Measurements from ENCODE around the genes OR13J1, OR2S2 and RNF38.

DNA sequence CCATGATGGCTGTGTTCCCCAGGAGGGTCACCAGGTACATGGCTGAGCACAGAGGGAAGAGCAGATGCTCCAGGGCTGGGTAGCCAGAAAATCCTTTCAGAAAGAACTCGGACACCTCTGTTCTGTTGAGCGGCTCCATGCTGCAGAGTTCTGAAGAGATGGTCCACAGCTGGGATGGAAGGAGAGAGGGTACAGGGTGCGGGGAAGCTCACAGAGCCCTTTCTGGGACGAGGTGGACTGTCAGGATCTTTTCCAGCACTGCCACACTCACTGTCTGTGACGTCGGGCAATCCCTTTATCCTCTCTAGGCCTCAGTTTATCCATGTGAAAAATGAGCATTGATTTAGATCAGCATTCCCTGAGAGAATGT is at the start of gene OR13J1:
TSS of gene OR13J1 (minus strand) at position 139 of the 370 bp plus-strand sequence.
- PRO-cap: no peak
CAGE:
- cytosol, long polyA minus RNA: no peak
- cytosol, long polyA plus RNA: no peak
- long polyA plus RNA: no peak
- nucleus, long polyA minus RNA: no peak
- nucleus, long polyA plus RNA: no peak

DNA sequence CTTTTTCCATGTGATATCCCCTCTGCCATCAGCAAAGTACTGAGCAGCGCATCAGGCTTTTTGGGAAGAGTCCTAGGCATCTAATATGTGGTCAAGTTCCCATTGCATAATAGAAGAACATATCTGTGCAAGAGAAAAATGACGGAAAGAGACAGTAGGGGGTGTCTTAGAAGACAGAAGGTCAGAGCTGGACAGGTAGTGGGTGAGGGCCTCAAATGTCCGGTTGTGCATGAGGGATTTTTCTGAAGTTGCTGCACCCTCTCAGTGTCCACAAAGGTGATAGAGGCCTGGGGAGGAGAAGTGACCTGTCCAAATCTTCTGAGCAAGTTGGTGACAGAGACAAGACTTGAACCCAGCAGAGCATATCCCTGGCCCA is at the start of gene OR2S2:
TSS of gene OR2S2 (minus strand) at position 66 of the 376 bp plus-strand sequence.
- PRO-cap: no peak
CAGE:
- cytosol, long polyA minus RNA: no peak
- cytosol, long polyA plus RNA: no peak
- long polyA plus RNA: no peak
- nucleus, long polyA minus RNA: no peak
- nucleus, long polyA plus RNA: no peak

GRCh38 chr9:35959890-35960829 is 2.2 kb upstream of the OR2S2 start:
- PRO-cap: no peak
CAGE:
- cytosol, long polyA minus RNA: no peak
- cytosol, long polyA plus RNA: no peak
- long polyA plus RNA: no peak
- nucleus, long polyA minus RNA: no peak
- nucleus, long polyA plus RNA: no peak

DNA sequence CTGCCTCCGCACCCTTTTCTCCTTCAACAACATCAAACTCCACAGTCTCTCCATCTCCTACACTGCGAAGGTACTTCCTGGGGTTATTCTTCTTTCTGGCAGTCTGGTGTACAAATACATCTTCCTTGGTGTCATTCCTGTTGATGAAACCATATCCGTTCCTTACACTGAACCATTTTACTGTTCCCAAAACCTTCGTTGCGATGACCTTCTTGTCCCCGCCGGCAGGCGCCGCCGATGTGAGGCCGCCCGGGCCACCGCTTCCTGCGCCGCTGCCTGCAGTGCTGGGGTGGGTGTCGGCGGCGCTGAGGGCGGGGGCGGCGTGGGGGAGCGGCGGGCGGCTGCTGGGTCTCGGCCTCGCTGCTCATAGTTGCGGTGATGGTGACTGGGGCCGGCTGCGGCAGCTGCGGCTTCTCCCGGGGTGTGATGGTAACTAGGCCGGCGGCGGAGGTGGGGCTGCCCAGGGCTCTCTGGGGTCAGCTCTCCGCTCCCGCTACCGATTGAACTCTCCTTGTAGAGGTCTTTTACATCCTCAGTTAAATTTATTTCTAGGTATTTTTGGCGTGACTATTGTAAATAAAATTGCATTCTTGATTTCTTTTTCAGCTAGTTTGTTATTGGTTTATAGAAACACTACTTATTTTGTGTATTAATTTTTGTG is 14.1 kb upstream of the OR2S2 start:
- PRO-cap: no peak
CAGE:
- cytosol, long polyA minus RNA: no peak
- cytosol, long polyA plus RNA: no peak
- long polyA plus RNA: no peak
- nucleus, long polyA minus RNA: no peak
- nucleus, long polyA plus RNA: no peak

- PRO-cap: no peak
CAGE:
- cytosol, long polyA minus RNA: no peak
- cytosol, long polyA plus RNA: no peak
- long polyA plus RNA: no peak
- nucleus, long polyA minus RNA: no peak
- nucleus, long polyA plus RNA: no peak
Measured at GRCh38 chr9:36164367-36164837, 4.8 kb upstream of the CCIN start.

GRCh38 chr9:36252254-36252518 is 6.1 kb downstream of the GNE start:
- PRO-cap: no peak
CAGE:
- cytosol, long polyA minus RNA: no peak
- cytosol, long polyA plus RNA: no peak
- long polyA plus RNA: no peak
- nucleus, long polyA minus RNA: no peak
- nucleus, long polyA plus RNA: no peak

DNA sequence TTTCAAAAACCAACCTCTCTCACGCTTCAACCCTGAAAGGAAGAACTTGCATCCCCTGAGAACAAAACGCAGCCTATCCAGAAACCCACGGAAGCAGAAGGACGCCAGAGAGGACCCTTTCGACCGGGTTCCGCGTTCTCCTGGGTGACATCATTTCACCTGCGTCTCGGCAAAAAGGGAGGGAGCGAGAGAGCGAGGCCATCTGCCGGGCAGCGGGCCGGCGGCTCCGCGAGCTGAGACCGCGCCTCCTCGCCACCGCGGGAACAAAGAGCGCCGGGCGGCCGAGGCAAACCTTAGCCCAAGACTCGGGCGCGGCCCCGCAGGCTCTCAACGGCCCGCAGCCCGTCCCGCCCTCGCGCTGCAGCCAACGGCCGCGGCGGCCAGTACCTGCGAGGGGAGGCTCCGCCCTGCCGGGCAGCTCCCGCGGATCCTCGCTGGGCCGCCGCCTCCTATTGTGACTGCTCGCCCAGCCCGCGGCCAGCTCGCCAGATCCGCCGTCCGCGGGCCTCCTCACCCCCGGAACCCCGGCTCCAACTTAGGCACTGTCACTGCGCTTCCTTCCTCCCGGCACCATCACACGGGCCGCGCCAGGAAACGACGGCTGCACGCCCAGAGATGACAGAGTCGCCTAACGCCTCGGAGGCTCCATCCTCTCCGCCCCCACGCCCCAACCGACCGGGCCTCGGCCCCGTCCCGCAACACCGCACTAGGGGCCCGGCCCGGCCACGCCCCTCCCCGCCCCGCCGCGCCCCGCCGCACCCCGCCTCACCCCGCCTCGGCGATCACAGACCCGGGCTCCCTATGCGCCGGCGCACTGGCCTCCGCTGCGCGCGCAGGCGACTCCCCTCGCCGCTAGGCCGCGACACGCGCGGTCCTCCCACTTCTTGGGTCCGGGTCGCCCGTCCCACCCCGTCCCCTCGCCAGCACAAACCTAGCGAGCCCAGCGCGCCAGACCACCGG is at the start of gene RNF38:
TSS of gene RNF38 (minus strand) at position 103 of the 960 bp plus-strand sequence.
- PRO-cap: bidirectional peak, plus-strand start at position 266 of the sequence, minus-strand start at position 265 of the sequence; bidirectional peak, plus-strand start at position 576 of the sequence, minus-strand start at position 674 of the sequence; bidirectional peak, plus-strand start at position 839 of the sequence, minus-strand start at position 798 of the sequence
CAGE:
- cytosol, long polyA minus RNA: start-site peak on the minus strand centred at position 685 of the sequence, 105 bp wide, 35 reads
- cytosol, long polyA plus RNA: no peak
- long polyA plus RNA: start-site peak on the minus strand centred at position 617 of the sequence, 427 bp wide, 126 and 74 reads in 2 replicates
- nucleus, long polyA minus RNA: start-site peak on the minus strand centred at position 92 of the sequence, 149 bp wide, 25 reads; start-site peak on the minus strand centred at position 299 of the sequence, 68 bp wide, 47 reads; start-site peak on the minus strand centred at position 524 of the sequence, 28 bp wide, 25 reads; start-site peak on the minus strand centred at position 671 of the sequence, 30 bp wide, 35 reads
- nucleus, long polyA plus RNA: start-site peak on the minus strand centred at position 714 of the sequence, 643 bp wide, 22 and 75 reads in 2 replicates

- PRO-cap: no peak
CAGE:
- cytosol, long polyA minus RNA: no peak
- cytosol, long polyA plus RNA: no peak
- long polyA plus RNA: no peak
- nucleus, long polyA minus RNA: no peak
- nucleus, long polyA plus RNA: no peak
Measured at GRCh38 chr9:36458052-36458721, 58.1 kb upstream of the RNF38 start.

GRCh38 chr9:36867716-36868655 is 166.1 kb downstream of the PAX5 start:
- PRO-cap: no peak
CAGE:
- cytosol, long polyA minus RNA: no peak
- cytosol, long polyA plus RNA: no peak
- long polyA plus RNA: no peak
- nucleus, long polyA minus RNA: no peak
- nucleus, long polyA plus RNA: no peak

GRCh38 chr9:36924980-36925225 is 109.2 kb downstream of the PAX5 start:
- PRO-cap: no peak
CAGE:
- cytosol, long polyA minus RNA: no peak
- cytosol, long polyA plus RNA: no peak
- long polyA plus RNA: no peak
- nucleus, long polyA minus RNA: no peak
- nucleus, long polyA plus RNA: no peak

GRCh38 chr9:36985927-36986568 is 48.0 kb downstream of the PAX5 start:
- PRO-cap: no peak
CAGE:
- cytosol, long polyA minus RNA: no peak
- cytosol, long polyA plus RNA: no peak
- long polyA plus RNA: no peak
- nucleus, long polyA minus RNA: no peak
- nucleus, long polyA plus RNA: no peak

- PRO-cap: no peak
CAGE:
- cytosol, long polyA minus RNA: no peak
- cytosol, long polyA plus RNA: no peak
- long polyA plus RNA: no peak
- nucleus, long polyA minus RNA: no peak
- nucleus, long polyA plus RNA: no peak
Measured at GRCh38 chr9:37004384-37004885, 29.6 kb downstream of the PAX5 start.

DNA sequence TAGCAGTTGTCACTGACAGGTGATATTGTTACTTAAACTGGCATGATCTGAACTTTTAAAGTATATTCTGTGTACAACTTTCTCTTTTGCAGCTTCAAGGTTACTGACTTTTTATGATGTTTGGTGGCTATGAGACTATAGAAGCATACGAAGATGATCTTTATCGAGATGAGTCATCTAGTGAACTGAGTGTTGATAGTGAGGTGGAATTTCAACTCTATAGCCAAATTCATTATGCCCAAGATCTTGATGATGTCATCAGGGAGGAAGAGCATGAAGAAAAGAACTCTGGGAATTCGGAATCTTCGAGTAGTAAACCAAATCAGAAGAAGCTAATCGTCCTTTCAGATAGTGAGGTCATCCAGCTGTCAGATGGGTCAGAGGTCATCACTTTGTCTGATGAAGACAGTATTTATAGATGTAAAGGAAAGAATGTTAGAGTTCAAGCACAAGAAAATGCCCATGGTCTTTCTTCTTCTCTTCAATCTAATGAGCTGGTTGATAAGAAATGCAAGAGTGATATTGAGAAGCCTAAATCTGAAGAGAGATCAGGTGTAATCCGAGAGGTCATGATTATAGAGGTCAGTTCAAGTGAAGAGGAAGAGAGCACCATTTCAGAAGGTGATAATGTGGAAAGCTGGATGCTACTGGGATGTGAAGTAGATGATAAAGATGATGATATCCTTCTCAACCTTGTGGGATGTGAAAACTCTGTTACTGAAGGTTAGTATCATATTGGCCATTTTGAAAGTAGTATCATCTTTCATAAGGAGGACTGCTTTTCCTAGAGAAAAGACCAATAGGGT is 6.0 kb downstream of the ZCCHC7 start:
- PRO-cap: no peak
CAGE:
- cytosol, long polyA minus RNA: no peak
- cytosol, long polyA plus RNA: no peak
- long polyA plus RNA: no peak
- nucleus, long polyA minus RNA: no peak
- nucleus, long polyA plus RNA: no peak

DNA sequence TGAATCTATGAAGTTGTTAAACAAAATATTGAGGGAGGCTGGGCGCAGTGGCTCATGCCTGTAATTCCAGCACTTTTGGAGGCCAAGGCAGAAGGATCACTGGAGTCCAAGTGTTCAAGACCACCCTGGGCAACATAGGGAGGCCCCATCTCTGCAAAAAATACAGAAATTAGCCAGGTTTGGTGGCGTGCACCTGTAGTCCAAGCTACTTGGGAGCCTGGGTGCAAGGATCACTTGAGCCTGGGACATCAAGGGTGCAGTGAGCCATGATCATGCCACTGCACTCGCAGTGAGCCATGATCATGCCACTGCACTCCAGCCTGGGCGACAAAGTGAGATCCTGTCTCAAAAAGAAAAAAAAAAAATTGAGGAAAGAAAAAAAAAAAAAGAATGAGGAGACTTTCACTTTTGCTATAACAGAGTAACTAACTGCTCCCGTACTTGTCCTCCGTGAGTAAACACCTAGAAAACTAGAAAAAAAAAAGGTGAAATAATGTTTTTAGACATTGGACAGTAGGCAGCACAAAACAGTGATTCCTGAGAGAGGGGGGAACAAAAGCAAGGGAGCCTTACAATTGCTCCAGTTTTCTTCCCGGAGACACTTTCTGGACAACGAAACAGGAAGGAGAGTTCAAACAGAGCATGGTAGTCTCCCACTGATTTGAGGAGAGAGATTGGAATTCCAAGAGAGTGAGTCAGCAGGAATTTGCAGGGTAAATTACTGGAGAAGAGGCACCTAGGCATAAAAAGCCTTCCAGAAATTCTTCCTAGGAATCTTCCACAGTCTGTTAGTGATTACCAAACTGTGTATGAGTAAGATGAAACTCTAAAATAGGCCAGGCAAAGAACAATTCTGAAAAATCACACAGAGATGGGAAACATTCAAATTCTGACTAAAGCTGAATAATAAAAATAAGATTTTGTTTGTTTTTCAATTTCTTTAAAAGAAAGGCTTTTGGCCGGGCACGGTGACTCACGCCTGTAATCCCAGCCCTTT is 6.9 kb upstream of the ZBTB5 start:
- PRO-cap: unidirectional peak, plus-strand start at position 405 of the sequence; bidirectional peak, plus-strand start at position 721 of the sequence, minus-strand start at position 560 of the sequence
CAGE:
- cytosol, long polyA minus RNA: no peak
- cytosol, long polyA plus RNA: no peak
- long polyA plus RNA: no peak
- nucleus, long polyA minus RNA: no peak
- nucleus, long polyA plus RNA: no peak

GRCh38 chr9:37509191-37510152 is 23.7 kb downstream of the POLR1E start:
- PRO-cap: no peak
CAGE:
- cytosol, long polyA minus RNA: no peak
- cytosol, long polyA plus RNA: no peak
- long polyA plus RNA: no peak
- nucleus, long polyA minus RNA: no peak
- nucleus, long polyA plus RNA: no peak

DNA sequence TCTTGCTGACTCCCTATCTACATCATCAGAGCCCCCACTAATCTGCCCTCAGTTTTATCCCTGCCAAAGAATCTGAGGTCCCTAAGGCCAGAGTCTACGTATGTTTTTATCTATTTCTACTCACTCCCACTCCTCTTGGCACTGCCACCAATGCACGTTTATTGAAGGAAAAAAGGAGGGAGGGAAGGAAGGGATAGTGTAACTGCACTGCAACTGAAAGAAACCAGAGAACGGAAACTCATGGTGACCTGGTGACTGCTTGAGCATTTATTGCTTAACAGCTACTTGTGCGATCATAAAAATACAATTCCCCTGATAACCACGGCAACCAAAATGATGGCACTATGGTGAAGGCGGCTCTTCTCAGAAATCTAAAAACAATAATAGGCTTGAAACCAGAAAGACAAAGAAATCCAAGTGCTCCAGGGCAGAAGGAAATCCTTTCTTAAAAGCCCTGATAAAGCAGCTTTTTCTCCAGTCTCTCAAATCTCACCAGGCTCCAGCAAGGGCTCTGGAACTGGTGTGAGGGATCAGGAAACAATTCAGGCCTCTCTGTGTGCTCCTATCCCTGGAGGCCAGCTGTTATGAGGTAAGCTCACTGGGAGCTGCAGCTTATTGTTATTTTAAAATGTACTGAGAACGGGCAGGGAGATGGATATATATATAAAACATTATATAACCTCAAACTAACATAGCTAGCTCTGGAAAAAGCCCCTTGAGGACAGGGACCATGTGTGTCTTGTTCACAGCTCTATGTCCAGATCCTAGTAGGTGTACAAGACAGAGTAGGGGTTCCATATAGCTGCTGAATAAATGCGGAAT is 1.9 kb downstream of the FBXO10 start:
- PRO-cap: no peak
CAGE:
- cytosol, long polyA minus RNA: no peak
- cytosol, long polyA plus RNA: no peak
- long polyA plus RNA: no peak
- nucleus, long polyA minus RNA: no peak
- nucleus, long polyA plus RNA: no peak

DNA sequence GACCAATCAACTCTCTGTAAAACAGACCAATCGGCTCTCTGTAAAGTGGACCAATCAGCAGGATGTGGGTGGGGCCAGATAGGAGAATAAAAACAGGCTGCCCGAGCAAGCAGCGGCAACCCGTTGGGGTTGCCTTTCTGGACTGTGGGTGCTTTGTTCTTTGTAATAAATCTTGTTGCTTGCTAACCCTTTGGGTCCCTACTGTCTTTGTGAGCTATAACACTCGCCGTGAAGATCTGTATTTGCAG is 894 bp upstream of the TRMT10B start:
- PRO-cap: no peak
CAGE:
- cytosol, long polyA minus RNA: no peak
- cytosol, long polyA plus RNA: no peak
- long polyA plus RNA: no peak
- nucleus, long polyA minus RNA: no peak
- nucleus, long polyA plus RNA: no peak

- PRO-cap: no peak
CAGE:
- cytosol, long polyA minus RNA: no peak
- cytosol, long polyA plus RNA: no peak
- long polyA plus RNA: no peak
- nucleus, long polyA minus RNA: no peak
- nucleus, long polyA plus RNA: no peak
Measured at GRCh38 chr9:37775162-37776507, 9.2 kb downstream of the EXOSC3 start.

DNA sequence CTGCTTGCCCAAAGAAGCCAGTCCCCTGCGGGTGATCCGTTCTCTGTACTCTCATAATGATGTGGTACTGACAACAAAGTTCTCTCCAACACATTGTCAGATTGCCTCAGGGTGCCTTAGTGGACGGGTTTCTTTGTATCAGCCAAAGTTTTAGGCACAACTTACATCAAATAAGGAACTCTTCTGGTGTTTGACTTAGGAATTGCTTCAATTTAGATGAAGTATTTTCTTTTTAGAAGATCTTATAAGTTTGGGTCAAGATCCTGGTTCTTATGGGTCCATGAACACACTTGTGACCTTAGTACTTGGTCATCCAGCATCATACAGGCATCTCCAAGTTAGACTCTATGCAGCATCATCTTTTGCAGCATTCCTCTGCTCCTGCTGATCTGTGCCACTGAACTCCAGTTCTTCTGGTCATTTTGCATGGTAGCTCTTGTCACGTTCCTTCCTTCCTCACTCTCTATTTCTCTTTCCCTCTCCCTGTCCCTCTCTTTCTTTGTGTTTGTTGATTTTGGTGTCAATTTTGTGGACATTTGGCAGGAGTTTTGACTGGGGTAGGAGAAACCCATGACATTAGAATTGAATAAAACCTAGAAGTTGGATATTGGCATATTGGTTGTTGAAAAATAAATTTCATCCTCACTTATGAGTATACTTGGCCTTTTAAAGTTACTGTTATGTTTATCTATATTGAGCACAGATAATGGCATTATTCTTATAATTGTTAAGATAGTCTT is 42.4 kb downstream of the SLC25A51 start:
- PRO-cap: no peak
CAGE:
- cytosol, long polyA minus RNA: start-site peak on the plus strand centred at position 121 of the sequence, 14 bp wide, 35 reads; start-site peak on the plus strand centred at position 234 of the sequence, 96 bp wide, 10 reads
- cytosol, long polyA plus RNA: no peak
- long polyA plus RNA: no peak
- nucleus, long polyA minus RNA: no peak
- nucleus, long polyA plus RNA: no peak

DNA sequence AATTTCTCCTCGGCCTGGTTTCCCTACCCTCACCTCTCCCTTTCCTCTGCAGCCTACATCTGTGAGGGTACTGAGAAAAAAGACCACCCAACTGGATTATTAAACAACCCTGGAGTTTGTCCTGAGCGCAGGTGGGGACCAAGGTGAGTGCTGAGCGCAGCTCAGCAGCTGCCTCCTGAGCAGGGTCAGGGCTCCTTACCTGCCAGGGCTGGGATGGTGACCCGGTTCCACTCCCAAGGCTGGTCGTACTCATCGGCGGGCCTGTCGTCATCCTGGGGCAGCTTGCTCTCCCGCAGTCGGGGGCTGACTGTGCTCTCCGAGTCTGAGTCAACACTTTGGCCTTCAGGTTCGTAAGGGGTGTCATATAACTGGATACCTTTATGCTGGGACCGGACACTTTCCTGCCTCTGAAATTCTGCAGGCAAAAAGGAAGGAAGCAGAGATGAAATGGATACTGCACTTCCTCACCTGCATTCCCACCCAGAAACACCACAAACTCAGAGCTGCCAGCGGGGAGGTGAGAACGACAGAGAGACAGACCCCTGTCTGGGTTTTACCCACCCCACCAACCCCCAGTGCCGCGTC is 70.6 kb upstream of the SLC25A51 start:
- PRO-cap: no peak
CAGE:
- cytosol, long polyA minus RNA: no peak
- cytosol, long polyA plus RNA: no peak
- long polyA plus RNA: no peak
- nucleus, long polyA minus RNA: no peak
- nucleus, long polyA plus RNA: no peak

Measured in endothelial cell of umbilical vein (primary cell).